Heart (tissue), 3 donors: ENCODE measurements around the gene FAM136A.

DNA sequence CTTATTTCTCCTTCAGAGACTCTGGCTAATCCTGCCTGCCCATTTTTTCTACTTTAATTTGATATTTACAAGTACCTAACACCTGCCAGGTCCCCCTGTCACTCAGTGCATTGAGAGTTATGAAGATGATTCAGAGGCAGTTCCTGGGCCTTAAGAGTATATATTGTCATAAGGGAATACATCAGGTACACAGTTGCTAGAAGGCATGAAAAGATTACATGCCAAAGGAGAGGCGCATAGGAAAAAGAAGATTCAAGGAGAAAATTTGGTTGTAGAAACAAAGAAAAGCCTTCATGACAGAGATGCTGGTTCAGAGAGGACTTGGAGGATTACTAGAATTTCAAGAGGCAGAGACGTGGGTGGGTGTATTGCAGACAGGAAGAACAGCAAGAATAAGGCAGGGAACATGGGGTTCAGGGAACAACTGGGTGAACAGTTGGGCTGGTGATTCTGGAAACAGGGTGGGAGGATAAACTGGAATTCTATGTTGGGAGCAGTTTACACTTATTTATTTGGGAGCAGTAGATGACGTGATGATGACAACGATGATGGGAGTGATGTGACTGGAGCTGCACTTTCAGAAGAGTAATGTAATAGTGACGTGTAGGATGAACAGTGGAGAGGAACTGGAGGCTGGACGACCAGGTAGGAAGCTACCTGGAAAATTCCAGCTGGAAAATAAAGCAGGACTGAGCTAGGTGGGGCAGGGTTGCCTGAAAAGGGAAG, 18.5 kb upstream of the GMCL1 start:
- RAMPAGE, long total RNA, 2 experiments, result no peak in any of the 2 experiments

DNA sequence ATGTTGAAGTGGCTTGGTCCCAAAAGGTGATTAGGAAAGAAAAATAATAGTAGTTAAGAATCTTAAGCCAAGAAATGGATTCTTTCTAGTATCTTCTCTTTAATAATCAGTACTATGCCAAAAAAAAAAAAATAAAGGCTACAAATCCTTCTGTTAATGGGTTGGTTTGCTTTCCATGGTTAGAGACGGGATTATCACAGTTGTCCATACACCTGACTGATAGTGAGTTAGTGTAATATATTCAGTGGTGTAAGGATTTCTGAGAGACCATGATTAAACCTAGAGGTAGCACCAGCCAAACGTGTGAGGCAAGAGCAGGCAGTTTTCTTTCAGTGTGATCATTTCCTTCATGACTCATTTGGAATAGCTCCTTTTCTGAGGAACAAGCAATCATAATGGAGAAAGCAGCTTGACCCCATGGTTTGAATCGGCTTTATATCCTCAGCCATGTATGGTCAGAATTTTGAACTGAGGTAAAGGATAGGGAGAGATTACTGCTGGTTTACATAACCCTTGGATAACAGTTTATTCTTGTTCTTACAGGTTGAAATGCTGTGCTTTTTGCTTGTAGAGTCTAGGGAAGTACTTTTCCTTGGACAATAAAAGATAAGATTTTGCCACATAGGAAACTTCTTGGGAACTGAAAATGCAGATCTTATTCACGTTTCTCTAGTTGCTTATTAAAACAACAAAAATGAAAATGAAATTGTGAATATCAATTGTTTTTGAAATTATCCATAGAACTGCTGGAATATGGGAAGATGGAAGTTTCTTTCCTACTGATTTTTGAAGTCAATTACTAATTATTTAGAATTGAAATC, 3.0 kb downstream of the MXD1 start:
- RAMPAGE, long total RNA, 2 experiments, result no peak in any of the 2 experiments

- RAMPAGE, long total RNA, 2 experiments, result no peak in any of the 2 experiments
These were observed 21.9 kb upstream of the ASPRV1 start for GRCh38 chr2:69983383-69983704.

- RAMPAGE, long total RNA, 2 experiments, result no peak in any of the 2 experiments
These were observed 1.4 kb downstream of the PCBP1 start for GRCh38 chr2:70088569-70089172.

DNA sequence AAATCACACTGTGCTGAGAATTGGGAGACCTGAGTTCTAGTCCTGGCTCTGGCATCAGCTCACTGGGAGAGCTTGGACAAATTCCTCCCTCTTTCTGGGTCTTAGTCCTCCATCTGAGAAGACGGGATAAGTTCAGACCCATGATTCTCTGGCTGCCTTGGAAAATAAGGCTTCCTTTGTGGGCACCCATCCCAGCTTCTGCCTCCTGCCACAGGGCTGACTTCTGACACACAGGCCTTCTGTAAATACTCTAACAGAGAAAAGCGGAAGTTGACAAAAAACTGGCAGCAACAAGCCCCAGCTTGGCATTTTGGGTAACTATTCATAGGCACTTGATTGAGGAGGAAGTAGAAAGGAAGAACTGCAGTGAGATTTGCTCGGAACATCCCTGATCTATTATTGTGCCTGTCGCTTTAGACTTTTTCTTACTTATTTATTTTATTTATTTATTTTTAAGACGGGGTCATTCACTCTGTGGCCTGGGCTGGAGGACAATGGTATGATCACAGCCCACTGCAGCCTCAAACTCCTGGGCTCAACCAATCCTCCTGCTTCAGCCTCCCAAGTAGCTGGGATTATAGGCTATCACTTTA, 7.9 kb downstream of the PCBP1 start:
- RAMPAGE, long total RNA, 2 experiments, result start-site peak on the minus strand in 1 of 2 experiments, centred at position 230 of the sequence, 15 reads per replicate

DNA sequence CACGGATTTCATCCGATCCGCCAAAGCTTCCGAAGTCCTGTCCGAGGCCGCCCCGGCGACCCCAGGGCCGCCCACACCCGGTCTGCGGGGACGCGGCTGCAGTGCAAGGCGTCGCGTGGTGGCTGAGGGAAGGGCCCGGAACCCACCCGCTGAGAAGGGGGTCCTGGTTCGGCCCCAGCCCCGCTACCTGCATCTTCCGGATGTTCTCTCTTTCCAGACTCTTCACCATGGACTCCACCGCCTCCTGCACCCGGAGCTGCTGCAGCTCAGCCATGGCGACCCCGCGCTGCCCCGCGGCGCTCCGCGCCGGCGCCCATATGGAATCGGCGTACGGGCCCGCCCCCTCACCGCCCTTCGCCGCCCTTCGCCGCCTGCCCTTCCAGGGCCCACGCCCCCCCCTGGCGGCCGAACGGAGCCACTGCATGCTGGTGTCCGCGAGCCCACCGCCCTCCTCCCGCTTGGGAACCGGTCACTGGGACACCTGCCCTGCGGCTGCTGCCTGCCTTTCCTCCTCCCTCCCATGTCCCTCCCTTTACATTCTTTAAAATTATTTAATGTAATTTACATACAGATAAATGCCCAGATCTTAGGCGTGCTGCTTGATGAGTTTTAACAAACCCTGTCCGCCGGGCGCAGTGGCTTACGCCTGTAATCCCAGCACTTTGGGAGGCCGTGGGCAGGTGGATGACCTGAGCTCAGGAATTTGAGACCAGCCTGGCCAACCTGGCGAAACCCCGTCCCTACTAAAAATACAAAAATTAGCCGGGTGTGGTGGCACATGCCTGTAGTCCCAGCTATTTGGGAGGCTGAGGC, at the start of gene FAM136A:
Gene FAM136A, minus strand, starts transcription at position 330 of the 813 bp plus-strand sequence.
- RAMPAGE, long total RNA, 2 experiments, result start-site peak on the minus strand in 2 of 2 experiments, centred at positions 279 to 302 of the sequence, 707 to 946 reads per replicate

- RAMPAGE, long total RNA, 2 experiments, result no peak in any of the 2 experiments
These were observed 37.0 kb downstream of the TGFA start for GRCh38 chr2:70516578-70517015.

- RAMPAGE, long total RNA, 2 experiments, result no peak in any of the 2 experiments
These were observed 24.8 kb downstream of the TGFA start for GRCh38 chr2:70528830-70529270.

GRCh38 chr2:70686673-70687339, 81.2 kb downstream of the ADD2 start:
- RAMPAGE, long total RNA, 2 experiments, result no peak in any of the 2 experiments

- RAMPAGE, long total RNA, 2 experiments, result no peak in any of the 2 experiments
These were observed 18.4 kb upstream of the NAGK start for GRCh38 chr2:71050145-71050437.

- RAMPAGE, long total RNA, 2 experiments, result no peak in any of the 2 experiments
These were observed 29.5 kb downstream of the MCEE start for GRCh38 chr2:71100626-71100917.

DNA sequence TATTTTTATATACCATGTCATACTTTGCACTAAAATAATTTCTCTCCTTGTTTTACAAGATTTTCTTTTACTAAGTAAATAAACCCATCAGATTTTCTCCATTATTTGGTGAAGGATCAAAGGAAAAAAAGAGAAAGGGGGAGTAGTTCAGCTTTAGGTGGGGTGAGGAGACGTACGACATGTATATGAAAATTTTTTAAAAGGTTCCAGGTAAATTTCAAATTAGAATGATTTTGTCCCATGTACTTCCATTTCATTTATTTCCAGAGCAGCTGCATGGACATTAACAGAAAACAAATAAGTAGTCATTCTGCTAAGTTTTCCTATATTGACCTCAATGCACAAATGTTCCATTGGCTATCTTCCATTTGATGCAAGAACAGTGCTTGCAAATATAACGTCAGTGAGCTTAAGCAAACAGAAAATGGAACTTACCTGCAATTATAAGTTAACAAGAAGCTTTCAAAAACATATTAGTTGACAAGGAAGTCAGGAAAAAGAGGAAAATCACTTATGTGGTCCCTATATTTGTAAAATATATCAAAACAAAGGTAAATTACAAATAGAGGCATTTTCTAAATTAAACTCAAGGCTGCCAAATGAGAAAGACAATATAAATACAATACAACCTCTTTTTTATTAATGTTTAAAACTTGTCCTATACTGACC, 16.6 kb downstream of the PAIP2B start:
- RAMPAGE, long total RNA, 2 experiments, result no peak in any of the 2 experiments

GRCh38 chr2:71401701-71402178, 64.8 kb upstream of the DYSF start:
- RAMPAGE, long total RNA, 2 experiments, result no peak in any of the 2 experiments

DNA sequence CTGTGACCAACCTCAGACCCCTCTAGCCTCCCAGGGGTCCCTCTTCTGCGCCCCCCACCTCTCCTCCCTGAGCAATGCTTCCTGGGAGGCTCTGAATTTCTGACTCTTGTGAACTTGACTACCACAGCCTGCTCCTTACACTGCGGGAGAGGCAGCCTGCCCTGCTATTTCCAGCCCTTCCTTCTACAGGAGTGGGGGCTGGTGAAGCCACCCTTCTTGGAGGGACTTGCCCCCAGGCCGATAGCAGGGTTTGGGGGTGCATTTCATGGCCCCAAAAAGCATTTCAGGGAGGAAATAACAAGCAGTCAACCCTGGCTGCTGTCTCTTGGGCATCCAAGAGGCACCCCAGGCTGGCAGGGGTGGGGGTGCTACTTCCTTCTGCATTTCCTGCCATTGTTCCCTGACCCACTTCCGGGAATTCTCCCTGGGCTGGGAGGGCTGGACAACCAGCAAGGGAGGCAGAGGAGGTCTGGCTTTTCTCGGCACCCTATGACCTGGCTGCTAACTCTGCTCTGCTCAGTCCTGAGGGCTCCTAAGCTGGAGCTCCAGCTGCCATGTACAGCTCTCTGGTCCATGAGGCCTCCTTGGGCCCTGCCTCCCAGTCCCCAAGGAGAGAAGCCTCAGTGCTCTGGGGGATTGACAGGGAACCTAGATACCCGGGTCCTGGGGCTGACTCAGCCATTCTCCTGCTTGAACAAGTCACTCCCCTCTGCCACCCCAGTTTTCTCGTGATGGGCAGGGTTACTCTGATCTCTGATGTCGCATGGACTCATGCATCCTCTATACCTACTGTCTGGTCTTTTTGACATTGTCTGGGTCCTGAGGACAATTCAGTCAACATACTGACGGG, 33.9 kb downstream of the DYSF start:
- RAMPAGE, long total RNA, 2 experiments, result no peak in any of the 2 experiments

- RAMPAGE, long total RNA, 2 experiments, result no peak in any of the 2 experiments
These were observed 138.7 kb downstream of the DYSF start for GRCh38 chr2:71605178-71605596.

DNA sequence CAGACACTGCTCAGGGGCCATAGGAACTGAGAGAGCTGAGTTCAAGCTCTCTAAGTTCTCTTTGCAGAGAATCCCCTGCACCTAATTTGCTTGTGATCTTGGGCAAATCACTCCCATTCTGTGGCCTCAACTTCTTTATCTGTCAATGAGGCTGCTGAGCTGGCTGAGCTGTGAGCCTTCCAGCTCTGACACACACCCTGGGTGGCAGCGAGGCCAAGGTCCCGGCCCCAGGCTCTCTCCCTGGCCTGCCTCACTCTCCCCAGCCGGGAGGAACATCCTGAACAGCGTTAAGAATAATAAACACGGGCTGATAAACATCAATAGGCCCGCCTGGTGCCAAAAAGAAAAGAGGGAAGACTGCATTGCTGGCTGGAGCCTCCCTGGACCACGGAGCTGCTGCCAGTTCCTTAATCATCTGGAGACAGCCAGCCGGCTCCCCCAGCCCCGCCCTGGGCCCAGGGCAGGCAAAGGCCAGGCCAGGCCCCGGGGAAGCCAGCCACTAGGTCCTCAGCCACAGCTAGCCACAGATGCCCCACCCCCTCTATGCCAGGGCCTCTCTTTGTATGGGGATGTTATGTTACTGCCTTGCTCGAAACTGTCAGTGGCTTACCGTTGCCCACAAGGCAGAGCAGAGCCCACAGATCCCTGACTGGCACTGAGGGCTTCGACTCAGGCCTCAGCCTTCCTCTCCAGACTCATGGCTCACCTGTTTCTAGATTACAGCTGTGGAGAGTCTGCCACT, 280.4 kb downstream of the DYSF start:
- RAMPAGE, long total RNA, 2 experiments, result no peak in any of the 2 experiments

GRCh38 chr2:71751671-71752036, 285.2 kb downstream of the DYSF start:
- RAMPAGE, long total RNA, 2 experiments, result no peak in any of the 2 experiments

DNA sequence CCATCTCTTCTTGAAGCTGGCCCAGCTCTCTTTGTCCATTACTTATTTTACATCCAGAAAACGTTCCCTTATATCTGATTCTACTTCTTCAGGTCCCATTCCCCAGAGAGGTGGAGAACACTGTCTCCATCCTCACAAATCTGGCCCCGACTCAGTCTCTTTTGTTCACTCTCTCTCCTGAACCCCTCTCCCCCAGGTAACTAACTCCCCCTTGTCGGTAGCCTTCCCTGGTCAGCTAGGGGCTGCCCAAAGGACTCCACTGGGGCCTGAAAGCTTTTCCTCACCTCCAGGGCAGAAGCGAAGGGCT, 249.5 kb downstream of the CYP26B1 start:
- RAMPAGE, long total RNA, 2 experiments, result no peak in any of the 2 experiments

DNA sequence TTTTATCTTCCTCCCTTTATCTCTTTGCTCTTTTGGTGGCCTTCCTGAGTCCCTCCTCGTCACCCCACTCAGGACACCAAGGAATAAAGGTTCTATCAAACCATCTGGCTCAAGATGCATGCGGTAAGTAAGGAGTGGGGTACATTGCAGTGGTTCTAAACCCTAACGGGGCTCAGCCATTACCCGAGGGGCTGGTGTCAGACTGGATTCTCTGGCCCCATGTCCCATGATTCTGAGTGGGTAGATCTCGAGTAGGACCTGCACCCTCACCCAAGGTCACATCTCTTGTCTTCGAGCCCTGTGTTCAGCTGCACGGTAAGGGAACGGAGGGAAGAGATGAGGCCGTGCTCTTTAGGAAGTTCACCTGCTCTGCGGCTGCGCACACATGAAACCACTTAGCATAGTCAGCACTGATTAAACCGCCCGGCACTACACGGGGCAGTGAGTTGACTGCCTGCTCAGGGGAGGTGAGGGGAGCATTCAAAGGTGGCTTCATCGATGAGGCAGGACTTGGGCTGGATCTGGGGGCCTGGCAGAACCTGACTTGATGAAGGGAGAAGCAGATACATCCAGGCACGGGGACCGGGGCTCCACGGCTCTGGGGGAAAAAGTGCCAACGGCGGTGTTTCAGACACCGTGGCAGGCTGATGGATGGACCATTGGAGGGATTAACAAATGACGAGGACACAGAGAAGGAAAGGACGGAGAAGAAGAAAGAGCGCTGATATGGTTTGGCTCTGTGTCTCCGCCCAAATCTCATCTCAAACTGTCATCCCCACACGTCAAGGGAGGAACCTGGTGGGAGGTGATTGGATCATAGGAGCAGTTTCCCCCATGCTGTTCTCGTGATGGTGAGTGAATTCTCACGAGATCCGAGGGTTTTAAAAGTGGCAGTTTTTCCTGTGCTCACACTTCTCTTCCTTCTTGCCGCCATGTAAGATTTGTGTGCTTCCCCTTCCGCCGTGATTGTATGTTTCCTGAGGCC, 248.7 kb downstream of the CYP26B1 start:
- RAMPAGE, long total RNA, 2 experiments, result no peak in any of the 2 experiments

DNA sequence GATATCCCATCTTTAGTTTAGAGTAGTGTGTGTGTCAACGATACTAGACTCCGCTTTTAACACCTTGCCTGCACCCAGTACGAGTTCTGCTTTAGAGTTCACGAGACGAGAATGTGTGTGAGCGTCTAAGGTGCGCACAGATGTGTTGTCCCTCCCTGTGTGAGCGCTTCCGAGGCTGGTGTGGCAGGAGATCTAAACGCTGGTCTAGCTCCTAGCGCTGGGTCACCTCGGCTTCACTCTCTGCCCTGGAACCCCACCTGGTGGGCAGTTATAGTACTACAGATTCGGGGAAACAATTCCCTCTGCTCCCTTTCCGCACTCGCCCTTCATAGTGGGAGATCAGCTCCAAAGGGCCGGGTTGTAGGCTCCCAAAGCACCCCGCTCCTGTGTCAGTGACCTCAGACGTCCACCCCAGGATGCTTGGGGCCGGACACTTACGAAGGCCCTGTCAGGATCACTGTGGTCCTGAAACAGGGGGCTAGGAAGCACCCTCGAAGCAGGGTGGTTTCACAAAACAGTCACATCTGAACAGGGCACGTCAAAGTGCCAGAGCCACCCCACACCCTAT, 2.7 kb upstream of the CYP26B1 start:
- RAMPAGE, long total RNA, 2 experiments, result no peak in any of the 2 experiments